Measurements from ENCODE around the genes TBX15 and HSD3B1.

- PRO-cap, result no peak
These were observed 721 bp upstream of the TRIM45 start for GRCh38 chr1:117122385-117122554.

GRCh38 chr1:117271850-117272368, 61.2 kb upstream of the VTCN1 start:
- PRO-cap, result no peak

DNA sequence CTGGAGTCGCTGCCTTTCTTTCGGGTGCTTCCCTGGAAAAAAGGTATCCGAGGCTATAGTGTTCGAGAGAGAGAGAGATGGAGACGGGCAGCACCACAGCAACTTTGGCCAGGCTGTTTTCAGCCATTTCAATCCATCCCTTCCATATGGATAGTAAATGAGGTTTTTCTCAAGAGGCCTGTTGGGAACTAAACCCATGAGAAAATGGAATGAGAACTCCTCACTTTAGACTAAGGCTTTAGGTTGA, 25.2 kb downstream of the TENT5C start:
- PRO-cap, result no peak

DNA sequence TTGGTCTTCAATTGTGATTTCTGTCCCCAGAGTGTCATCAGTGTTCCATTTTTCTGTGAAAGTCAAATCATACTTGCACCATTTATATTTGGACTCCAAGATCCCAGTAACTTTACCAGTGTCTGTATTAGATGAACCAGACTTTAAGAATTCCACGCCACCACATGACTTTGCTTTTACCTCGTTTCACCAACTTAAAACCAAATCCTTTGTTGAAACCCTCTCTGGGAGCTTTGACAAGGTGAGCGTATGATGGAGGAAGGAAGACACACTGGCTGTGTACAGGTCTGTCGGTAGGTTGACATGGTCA, 35.5 kb downstream of the TENT5C start:
- PRO-cap, result no peak

DNA sequence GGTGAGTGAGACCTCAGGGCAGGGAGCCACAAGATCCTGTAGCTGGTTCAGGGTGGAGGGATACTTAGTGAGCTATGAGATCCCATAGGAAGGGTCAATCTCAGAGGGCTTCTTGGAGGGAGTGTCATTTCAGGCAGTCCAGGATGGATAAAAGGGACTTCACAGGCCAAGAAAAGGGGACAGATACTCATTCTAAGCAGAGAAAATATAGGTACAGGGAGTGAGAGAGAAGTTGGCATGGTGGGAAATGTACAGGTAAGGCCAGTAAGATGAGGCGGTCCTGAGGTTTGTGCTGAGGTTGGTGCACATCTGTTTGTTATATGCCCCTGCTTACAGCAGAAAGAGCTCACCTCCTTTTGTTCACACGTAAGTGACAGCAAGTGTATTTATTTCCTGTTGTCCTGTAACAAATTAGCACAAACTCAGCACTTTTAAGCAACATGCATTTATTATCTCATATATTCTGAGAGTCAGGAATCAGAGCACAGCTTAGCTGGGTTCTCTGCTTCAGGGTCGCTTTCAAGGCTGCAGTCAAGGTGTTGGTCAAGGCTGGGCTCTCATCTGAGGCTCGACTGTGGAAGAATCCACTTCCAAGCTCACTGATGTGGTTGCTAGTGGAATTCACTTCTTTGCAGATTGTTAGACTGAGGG, 45.7 kb downstream of the TENT5C start:
- PRO-cap, result no peak

GRCh38 chr1:117654318-117655669, 48.9 kb downstream of the TENT5C start:
- PRO-cap, result no peak

DNA sequence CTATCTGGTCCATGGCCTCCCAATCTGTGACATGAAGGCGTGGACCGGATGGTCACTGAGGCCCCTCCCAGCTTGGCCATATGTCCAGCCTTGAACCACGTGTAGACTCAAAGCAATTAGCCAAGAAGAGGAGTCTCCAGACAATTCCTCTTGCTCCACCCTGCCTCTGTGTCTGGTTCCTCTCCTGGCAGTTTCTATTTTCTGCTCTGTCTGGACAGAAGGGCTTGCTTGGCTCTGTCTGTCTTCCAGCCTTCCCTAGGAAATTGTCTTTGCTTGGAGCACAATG, 66.0 kb downstream of the TENT5C start:
- PRO-cap, result no peak

DNA sequence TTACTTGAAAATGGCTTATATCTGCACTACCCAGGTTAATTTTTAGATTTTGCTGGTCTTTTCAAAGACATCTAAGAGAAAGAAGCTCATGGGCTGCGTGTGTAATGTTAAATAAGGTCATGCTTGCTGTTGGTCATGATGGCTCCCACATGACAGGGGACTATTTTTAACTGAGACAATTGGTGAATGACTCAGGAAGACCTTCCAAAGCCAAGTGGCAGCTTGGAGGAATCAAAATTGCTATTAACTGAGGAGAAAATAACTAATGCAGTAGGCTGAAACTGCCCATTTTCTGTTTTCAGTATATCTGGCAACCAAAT, 117.1 kb upstream of the SPAG17 start:
- PRO-cap, result no peak

- PRO-cap, result no peak
These were observed 172.2 kb downstream of the TBX15 start for GRCh38 chr1:118815892-118816410.

- PRO-cap, result no peak
These were observed 1.7 kb downstream of the TBX15 start for GRCh38 chr1:118986272-118987033.

DNA sequence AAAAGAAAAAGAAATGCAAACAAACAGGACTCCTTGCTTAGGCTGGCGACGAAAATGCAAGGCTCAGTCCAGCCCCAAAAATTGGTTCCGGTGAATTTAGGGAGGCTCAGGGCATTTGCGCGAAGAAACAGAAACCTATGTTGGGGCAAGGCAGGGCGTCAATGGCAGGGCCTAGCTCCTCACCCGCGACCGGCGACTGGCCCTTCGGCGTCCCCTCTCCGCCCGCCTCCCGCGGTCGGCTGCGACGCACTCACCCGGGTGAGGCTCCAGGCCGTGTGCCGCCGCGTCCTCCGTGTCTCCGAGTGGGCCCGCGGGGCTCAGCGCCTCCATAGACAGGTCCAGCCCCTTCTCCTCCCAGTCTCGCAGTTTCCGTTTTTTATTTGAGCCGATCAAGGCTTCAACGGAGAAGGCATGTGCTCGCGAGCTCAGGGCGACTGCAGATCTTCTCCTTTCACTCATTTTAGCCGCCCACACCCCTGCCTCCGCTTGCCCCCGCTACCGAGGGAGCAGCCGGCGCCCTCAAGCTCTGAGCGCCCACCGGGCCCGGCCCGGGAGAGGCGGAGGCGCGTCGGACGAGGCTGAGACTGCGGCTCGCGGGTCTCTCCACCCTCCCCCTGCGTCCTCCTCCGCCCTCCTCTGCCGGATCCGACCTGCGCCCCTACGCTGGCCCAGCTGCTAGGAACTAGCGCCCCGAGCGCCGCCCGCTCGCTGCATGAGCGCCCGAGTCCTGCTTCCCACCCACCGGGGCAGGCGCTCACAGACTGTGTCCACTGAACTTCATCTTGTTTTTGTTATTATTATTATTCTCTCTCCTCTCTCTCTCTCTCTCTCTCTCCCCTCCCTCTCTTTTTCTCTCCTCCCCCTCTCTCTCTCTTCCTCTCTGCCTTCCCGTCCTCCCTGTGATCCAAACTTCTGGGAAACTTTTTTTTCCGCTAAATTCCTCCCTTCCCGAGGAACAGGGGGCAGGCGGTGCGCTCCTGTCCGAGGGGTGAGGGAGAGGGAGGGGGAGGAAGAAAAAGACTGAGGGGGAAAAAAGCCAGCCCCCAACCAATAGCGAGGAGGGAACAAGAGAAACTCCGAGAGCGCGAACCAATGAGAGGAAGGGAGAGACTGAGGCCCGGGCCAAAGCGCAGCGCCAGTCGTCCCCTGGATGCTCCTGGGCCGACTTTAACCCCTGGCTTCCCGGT, at the start of gene TBX15:
Gene TBX15 (minus strand): TSS at position 1,007 of the 1,187 bp plus-strand sequence.
- PRO-cap, result no peak

DNA sequence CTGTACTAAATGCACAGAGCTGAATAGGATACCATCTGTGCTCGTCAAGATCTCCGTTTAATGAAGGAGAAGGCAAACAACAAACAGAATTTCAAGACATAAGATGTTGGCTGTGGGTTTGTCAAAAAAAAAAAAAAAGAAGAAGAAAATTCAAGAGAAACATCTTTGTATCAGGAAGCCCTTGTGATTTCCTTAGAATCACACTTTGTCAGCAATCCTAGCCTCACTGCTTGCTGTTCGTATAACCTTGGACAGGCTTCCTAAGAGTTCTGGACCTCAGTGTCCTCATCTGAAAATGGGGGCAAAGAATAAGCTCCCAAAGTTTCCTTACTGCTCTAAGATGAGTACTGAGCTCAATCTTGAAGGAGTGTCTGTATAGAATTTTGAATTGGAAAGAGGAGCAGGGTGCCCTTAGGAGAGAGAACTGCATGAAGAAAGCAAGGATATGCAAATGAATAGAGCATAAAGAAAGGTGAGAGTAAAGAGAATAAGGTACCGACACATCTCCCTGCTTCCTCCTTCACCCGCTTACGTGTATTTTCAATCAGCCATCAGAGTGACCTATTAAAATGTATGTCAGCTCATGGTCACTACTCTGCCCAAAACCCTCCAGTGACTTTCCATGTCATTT, 9.1 kb upstream of the WARS2 start:
- PRO-cap, result no peak

DNA sequence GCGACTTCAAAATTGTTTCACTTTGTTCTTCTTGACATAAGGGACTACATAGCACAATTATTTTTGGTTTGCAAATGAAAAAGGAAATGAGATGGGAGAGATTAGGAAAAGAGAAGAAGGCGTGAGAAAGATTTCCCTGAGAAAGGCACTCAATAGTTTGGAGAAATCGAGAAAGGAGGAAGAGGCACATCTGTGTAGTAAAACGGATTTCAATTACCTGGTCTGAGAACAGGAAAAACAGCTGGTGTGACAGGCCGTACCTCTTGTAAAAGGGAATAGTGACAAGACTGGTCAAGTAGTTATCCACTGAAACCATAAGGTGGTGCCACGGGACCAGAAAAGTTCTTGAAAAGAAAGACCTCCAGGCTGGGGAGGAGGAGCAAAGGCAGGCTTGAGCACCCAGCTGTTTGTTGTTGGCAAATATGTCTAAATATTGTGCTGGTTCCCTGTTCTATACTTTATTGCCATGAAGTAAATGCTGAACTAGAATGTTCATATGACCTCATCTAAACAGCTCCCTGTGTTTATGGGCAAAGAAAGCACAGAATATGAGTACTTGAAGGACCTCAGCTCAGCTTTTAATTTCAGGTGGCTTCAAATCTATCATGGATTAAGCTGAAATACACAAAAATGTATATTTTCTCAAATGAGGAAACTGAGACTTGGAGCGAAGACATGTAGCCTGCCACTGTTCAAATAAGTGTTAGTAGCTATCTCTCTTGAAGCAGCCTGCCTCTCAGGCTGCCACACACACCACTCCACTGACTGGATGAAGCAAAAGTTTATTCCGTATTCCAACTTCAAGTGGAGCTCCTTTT, 4.0 kb downstream of the HAO2 start:
- PRO-cap, result no peak

GRCh38 chr1:119507014-119507468, at the start of gene HSD3B1:
Gene HSD3B1, plus strand, starts transcription at chr1:119507210.
- PRO-cap, result no peak

DNA sequence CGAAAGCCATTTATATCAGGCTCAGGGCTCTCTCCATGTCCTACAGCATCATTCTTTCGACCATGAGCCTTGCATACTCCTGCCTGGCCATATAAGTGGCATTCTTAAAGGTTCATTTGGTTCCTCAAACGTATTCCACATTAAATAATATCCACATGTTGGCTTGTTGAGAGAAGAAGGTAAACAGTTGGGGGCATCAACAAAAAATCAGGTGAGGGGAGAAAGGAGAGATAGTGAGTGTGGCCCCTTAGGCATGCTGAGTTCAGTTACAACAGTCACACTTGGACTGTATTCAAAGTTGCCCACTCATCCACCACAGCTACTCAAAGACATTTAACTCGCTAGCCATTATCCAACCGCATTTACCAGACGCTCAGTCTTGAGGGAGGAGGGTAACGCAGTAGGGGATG, 1.5 kb downstream of the ZNF697 start:
- PRO-cap, result bidirectional peak, plus-strand start at position 376 of the sequence, minus-strand start at position 268 of the sequence

GRCh38 chr1:119767953-119768617, 620 bp downstream of the HMGCS2 start:
- PRO-cap, result no peak

DNA sequence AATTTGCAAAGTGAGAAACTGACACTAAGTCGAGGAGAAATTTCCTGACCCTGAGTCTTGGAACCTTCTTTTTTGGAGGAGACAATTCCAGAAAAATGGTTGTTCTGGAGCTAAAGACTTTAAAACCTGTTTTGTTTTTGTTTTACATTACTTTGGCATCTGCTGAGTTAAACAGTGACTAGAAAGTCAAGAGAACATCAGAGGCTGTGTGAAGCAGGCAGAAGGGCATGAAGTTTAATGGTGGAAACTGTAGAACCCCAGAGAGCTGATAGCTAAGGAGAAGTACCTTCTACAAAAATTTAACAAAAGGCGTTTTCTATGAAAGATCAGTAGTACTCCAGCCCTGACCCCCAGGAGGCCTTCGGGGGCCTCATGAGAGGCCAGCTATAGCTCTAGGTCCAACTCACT, 10.5 kb upstream of the HMGCS2 start:
- PRO-cap, result no peak

GRCh38 chr1:119790386-119791015, 20.8 kb downstream of the REG4 start:
- PRO-cap, result no peak

DNA sequence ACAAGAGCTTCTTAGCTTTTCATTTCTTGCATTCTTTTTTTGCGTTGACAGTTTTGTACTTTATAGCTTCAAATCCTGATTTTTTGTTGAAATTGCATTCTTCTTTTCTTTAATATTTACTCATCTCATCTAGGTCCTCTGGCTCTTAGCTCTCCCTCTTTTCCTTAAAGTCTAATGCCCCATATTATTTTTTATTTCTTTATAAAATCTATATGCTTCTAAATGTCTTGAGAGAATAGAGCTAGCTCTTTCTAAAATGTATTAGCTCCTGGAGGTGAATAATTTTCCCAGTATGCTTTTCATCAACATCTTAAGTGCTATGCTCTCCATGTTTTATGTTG, 17.4 kb downstream of the ADAM30 start:
- PRO-cap, result no peak

GRCh38 chr1:119918122-119918635, 21.9 kb upstream of the ADAM30 start:
- PRO-cap, result no peak